Cardiac muscle cell (in vitro differentiated cells and primary cell): ENCODE measurements around a stretch of chr2.

DNA sequence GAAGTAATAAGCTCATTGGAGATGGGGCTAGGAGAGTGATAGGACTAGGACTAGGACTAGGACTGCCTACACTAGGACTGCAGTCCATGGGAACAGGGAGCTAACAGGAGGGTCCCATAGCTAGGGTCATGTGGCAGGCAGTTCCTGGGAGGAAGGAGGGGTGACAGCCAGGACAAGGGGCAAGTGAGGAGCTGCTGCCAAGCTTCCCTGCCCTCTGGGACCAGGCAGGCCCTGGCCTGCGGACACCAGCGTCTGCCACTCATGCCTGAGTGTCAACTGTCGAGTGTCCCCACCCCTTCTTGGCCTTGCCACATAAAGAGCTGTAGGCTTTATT is 66.1 kb downstream of the SH3RF3 start:
- RAMPAGE, long total RNA: no peak
- RRBS: no CpG with 5 or more reads among the region's 3 CpGs

GRCh38 chr2:109407697-109408252 is 206.0 kb downstream of the SEPTIN10 start:
- RAMPAGE, long total RNA: no peak
- RRBS: 96% methylated on average over 2 of the region's 7 CpGs

GRCh38 chr2:109510981-109511721 is 102.6 kb downstream of the SEPTIN10 start:
- RAMPAGE, long total RNA: no peak
- RRBS: no CpG with 5 or more reads among the region's 8 CpGs

- RAMPAGE, long total RNA: no peak
- RRBS: no CpG with 5 or more reads among the region's 20 CpGs
Measured at GRCh38 chr2:109513936-109514718, 99.6 kb downstream of the SEPTIN10 start.

- RAMPAGE, long total RNA: no peak
- RRBS: no CpG with 5 or more reads among the region's 3 CpGs
Measured at GRCh38 chr2:109564336-109564616, 49.5 kb downstream of the SEPTIN10 start.

- RAMPAGE, long total RNA: no peak
- RRBS: no CpG with 5 or more reads among the region's 3 CpGs
Measured at GRCh38 chr2:109659869-109660692, 45.9 kb downstream of the SOWAHC start.

DNA sequence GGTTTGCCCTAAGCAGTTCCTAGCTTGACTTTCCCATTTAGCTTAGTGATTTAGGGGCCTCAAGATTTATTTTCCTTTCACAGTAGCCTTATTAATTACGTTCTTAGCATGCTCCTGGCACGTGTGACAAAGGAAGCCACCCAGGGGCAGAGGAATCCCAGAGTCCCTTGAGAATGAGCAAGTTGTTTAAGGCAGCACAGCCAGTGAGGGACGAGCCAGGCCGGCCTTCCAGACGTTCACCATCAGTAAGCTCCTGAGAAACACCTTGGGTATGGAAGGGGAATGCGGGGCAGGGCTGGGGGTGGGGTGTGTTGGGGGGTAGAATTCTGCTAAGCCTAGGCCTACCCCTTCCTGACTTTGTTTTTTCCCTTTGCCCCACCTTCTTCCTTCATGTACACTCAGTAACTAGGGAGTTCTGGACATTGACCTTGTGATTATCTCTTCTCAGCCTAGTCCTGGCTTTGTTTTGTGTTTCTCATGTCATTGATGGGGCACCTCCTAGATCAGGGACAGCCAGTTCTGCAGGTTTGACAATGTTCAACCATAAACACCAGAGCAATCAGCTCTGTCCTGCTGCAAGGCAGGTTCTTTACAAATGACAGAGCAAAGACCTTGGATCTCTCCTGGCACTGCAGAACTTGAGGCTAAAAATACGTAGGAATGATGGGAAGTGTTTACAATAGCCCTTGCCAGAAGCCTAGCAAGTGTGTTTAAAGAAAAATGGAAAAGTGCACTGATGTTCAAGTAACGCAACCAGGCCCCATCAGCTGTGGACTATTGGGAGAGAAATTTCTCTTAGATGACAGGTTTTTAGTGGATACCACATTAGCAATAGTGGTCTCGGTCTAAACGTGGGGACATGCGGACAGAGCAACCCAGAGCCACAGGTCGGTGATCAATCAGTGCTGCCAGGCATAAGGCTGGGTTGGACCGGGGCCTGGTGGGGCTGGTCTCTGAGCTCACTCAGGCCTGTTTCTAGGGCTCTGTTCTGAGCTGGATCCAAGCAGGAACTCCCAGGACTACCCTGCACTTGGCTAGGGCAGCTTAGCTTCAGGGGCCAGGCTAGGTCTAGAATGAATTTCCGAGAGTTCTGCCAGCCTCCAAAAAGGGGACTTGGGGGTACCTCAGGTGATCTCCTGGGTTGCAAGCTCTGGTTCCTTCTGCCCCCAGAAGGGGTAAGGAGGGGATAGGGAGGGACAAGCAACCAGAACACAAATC is 76.7 kb downstream of the SOWAHC start:
- RAMPAGE, long total RNA: no peak
- RRBS: no CpG with 5 or more reads among the region's 14 CpGs

- RAMPAGE, long total RNA: no peak
- RRBS: no CpG with 5 or more reads among the region's 2 CpGs
Measured at GRCh38 chr2:109694118-109694579, 80.0 kb downstream of the SOWAHC start.

DNA sequence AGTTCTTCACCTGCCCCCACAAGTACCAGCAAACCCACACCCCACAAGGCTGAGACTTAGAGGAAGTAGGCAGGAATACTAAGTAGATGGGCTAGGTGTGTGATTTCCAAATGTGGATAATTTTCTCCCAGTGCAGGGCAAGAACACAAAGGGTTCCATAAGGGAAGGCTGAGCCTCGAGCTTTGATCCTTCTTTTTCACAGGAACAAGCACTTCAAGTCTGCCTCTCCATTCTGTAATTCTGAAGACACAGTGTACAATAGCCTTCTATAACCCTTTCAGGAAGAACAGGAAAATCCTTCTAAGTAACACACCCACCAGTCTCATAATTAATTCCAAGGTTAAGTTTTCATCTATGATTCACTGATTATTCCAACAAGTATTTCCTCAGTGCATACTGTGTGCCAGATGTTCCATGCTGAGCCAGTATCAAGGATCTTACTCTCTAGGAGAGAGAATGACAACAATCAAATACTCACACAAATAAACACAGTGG is 7.0 kb upstream of the MTLN start:
- RAMPAGE, long total RNA: no peak
- RRBS: no CpG with 5 or more reads among the region's 1 CpG

- RAMPAGE, long total RNA: no peak
- RRBS: no CpG with 5 or more reads among the region's 3 CpGs
Measured at GRCh38 chr2:111127123-111127688, 6.5 kb downstream of the BCL2L11 start.

GRCh38 chr2:111128487-111129716 is 8.2 kb downstream of the BCL2L11 start:
- RAMPAGE, long total RNA: no peak
- RRBS: no CpG with 5 or more reads among the region's 5 CpGs

GRCh38 chr2:111480056-111480825 is 359.5 kb downstream of the BCL2L11 start:
- RAMPAGE, long total RNA: no peak
- RRBS: no CpG with 5 or more reads among the region's 10 CpGs

GRCh38 chr2:111534844-111535521 is 349.0 kb downstream of the ANAPC1 start:
- RAMPAGE, long total RNA: no peak
- RRBS: no CpG with 5 or more reads among the region's 7 CpGs

- RAMPAGE, long total RNA: no peak
- RRBS: 82% methylated on average over 2 of the region's 4 CpGs
Measured at GRCh38 chr2:111630754-111631036, 253.3 kb downstream of the ANAPC1 start.

- RAMPAGE, long total RNA: no peak
- RRBS: no CpG with 5 or more reads among the region's 4 CpGs
Measured at GRCh38 chr2:111900918-111901414, 2.6 kb downstream of the MERTK start.

- RAMPAGE, long total RNA: no peak
- RRBS: no CpG with 5 or more reads among the region's 2 CpGs
Measured at GRCh38 chr2:111919297-111919685, 20.9 kb downstream of the MERTK start.

DNA sequence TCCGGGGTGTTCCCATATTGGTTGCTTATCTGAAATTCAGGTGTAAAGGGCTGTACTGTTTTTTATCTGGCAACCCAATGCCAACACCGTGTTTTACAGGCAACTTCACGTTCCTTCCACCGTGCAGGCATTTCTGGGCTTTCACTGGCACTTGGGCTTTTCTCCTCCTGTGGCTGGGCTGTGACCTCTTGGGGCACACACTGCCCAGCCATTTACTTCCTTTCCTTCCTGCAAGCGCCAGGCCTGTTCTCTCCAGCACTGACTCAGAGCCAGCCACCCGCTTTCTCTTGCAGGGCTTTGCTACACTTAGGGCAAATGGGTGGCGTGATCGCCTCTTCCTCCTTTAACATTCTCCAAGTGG is 21.7 kb downstream of the MERTK start:
- RAMPAGE, long total RNA: no peak
- RRBS: no CpG with 5 or more reads among the region's 8 CpGs

GRCh38 chr2:112009612-112010405 is 45.3 kb upstream of the TMEM87B start:
- RAMPAGE, long total RNA: no peak
- RRBS: no CpG with 5 or more reads among the region's 8 CpGs

GRCh38 chr2:112032865-112033317 is 22.2 kb upstream of the TMEM87B start:
- RAMPAGE, long total RNA: no peak
- RRBS: no CpG with 5 or more reads among the region's 3 CpGs

DNA sequence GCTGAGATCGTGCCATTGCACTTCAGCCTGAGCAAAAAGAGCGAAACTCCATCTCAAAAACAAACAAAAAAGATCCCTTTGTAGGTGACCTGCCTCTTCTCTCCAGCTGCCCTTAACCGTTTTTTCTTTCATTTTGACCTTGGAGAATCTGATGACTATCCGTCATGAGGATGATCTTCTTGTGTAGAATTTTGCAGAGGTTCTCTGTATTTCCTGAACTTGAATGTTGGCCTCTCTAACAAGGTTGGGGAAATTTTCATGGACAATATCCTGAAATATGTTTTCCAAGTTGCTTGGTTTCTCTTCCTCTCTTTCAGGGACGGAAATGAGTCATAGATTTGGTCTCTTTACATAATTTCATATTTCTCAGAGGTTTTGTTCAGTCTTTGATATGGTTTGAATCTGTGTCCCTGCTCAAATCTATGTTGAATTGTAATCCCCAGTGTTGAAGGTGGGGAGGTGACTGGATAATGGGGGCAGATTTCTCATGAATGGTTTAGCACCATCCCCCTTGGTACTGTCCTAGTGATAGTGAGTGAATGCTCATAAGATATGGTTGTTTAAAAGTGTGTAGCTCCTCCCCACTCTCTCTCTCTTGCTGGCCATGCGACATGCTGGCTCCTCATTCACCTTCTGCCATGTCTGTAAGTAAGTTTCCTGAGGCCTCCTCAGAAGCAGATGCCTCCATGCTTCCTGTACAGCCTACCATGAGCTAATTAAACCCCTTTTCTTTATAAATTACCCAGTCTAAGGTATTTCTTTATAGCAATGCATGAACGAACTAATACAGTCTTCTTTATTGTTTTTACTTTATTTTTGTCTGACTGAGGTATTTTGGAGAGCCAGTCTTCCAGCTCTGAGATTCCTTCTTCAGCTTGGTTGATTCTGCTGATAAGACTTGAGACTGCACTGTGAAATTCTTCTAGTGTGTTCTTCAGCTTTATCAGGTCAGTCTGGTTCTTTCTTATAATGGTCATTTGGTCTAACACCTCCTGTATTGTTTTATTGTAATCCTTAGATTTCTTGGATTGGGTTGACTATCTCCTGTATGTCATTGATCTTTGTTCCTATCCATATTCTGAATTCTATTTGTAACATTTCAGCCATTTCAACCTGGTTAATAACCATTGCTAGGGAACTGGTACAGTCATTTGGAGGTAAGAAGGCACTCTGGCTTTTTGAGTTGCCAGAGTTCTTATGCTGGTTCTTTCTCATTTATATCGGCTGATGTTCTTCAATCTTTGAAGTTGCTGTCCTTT is 33.6 kb downstream of the ZC3H8 start:
- RAMPAGE, long total RNA: no peak
- RRBS: no CpG with 5 or more reads among the region's 8 CpGs